Parietal lobe (tissue), 2 donors: ENCODE measurements around the genes SLC23A1 and PROB1.

GRCh38 chr5:138407837-138408460 is 30.9 kb upstream of the REEP2 start:
- RAMPAGE, long total RNA: no peak

- RAMPAGE, long total RNA: no peak
Observed at GRCh38 chr5:138423979-138424733, 14.7 kb upstream of the REEP2 start.

- RAMPAGE, long total RNA: no peak
Observed at GRCh38 chr5:138458940-138459716, 6.2 kb upstream of the EGR1 start.

- RAMPAGE, long total RNA: no peak
Observed at GRCh38 chr5:138464529-138465087, 671 bp upstream of the EGR1 start.

DNA sequence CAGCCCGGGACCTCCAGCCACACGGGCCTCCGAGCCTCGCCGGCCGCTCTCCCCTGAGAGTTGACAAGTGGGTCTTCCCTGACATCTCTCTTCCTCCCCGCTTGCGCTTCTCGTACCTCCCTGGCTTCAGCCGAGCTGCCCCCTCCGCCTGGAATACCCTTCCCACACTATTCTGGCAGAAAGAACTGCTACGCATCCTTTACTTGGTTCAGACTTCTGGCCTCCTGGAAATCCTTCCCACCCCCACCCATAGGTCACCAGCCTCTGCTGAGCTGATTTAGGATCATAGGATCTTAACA is 27.1 kb downstream of the EGR1 start:
- RAMPAGE, long total RNA: no peak

DNA sequence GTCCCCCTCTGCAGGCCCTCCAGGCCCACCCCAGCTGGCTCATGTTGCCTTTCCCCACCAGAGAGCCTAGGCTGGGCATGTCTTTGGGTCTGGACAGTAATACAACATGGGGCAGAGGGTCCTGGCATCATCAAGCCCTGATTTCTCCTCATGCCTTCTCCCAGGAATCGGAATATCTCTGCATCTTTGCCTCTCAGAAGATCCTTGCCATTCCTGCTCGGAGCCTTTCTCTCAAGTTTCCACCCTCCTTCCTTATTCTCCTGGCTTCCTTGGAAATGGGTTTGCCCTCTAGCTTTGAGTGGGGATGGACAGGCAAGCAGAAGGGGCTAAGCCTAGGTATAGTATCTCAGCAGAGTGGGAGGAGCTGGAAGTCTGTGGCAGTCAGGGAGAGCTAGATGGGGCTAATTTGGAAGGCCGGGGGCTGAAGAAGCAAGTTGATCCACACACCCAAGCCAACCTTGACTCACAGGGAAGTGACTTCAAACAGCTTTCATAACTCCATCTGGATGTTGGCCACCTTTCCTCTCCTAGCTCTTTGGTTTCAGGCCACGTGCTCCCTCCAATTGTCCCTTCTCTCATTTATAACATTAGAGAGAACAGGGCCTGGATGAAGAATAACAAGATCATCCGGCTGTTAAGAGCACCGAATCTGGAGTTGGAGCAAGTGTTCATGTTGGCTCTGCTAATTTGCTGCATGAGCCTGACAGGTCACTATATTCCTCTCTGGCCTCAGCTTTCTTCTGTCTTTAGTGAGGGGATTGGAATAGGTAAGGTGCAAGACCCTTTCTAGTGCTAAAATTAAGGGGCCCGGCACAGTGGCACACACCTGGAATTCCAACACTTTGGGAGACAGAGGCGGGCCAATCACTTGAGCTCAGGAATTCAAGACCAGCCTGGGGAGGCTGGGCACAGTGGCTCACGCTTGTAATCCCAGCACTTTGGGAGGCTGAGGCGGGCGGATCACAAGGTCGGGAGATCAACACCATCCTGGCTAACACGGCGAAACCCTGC is 36.9 kb downstream of the EGR1 start:
- RAMPAGE, long total RNA: no peak

GRCh38 chr5:138509026-138509397 is 34.0 kb downstream of the ETF1 start:
- RAMPAGE, long total RNA: no peak

- RAMPAGE, long total RNA: no peak
Observed at GRCh38 chr5:138512675-138513232, 30.3 kb downstream of the ETF1 start.

- RAMPAGE, long total RNA: no peak
Observed at GRCh38 chr5:138610476-138611253, 35.5 kb upstream of the HSPA9 start.

DNA sequence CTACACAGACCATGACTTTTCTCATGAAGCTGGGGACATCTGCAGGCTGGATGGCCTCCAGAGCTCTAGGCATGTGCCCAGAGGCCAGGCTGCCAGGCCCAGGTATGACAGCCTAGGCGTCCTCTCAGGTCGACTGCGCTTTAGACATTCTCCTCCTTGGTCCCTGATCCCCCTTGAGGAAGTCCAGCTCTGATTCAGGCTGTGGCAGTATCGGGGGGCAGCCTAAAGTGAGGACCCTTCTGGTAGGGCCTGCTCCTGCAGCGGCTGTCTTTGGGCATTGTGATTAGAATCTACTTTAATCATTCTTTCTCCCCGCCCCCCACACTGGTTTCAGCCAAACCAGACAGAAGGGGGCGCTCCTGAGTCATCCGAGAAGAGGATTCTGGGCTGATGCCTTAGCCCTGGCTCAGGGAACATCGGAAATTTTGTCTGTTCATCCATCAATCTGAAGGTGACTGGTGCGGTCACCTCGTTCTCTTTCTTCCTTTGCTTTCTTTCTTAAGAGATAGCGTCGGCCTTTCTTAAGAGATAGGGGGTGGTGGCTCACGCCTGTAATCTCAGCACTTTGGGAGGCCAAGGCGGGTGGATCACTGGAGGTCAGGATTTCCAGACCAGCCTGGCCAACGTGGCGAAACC is 66.6 kb upstream of the HSPA9 start:
- RAMPAGE, long total RNA: no peak

DNA sequence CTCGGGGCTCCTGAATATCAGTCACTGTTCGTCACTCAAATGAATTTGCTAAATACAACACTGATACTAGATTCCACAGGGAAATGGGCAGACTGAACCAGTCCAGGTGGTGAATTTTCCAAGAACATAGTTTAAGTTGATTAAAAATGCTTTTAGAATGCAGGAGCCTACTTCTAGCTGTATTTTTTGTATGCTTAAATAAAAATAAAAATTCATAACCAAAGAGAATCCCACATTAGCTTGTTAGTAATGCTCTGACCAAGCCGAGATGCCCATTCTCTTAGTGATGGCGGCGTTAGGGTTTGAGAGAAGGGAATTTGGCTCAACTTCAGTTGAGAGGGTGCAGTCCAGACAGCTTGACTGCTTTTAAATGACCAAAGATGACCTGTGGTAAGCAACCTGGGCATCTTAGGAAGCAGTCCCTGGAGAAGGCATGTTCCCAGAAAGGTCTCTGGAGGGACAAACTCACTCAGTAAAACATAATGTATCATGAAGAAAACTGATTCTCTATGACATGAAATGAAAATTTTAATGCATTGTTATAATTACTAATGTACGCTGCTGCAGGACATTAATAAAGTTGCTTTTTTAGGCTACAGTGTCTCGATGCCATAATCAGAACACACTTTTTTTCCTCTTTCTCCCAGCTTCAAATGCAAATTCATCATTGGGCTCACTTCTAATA is 59.1 kb upstream of the LRRTM2 start:
- RAMPAGE, long total RNA: no peak

DNA sequence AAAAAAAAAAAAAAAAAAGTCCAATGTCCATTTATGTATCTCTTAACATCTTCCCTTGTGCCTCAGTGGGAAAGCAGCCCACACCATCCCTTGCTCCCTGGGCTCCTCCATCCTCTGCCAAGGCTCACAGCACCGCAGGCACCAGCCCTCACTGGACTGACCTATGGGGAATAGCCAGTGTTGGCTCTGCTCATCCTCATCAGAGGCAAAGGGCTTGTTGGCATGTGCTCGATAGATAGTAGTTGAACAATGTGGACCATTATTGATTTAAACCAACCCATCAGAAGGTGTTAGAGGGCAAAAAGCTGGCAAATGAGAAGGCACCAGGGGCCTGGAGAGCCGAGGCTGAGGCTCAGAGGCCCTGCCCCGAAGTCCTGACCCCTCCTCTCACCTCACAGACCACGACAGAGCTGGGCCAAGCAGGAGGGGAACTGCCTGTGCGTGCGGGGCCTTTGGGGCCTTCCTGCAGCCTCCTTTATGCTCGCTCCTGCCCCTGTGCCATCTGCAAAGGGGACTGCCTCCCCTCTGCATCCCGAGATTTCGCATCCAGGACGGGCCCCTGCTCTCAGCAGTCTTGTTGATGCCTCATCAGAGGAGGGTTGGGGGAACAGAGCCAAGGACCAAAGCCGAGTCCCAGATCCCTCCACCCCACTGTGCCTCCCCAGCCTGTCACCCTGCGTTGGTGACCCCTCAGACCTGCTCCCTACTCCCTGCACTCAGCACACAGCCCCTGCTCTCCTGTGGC is 62.1 kb upstream of the LRRTM2 start:
- RAMPAGE, long total RNA: no peak

GRCh38 chr5:139182065-139182425 is 16.1 kb downstream of the SIL1 start:
- RAMPAGE, long total RNA: no peak

DNA sequence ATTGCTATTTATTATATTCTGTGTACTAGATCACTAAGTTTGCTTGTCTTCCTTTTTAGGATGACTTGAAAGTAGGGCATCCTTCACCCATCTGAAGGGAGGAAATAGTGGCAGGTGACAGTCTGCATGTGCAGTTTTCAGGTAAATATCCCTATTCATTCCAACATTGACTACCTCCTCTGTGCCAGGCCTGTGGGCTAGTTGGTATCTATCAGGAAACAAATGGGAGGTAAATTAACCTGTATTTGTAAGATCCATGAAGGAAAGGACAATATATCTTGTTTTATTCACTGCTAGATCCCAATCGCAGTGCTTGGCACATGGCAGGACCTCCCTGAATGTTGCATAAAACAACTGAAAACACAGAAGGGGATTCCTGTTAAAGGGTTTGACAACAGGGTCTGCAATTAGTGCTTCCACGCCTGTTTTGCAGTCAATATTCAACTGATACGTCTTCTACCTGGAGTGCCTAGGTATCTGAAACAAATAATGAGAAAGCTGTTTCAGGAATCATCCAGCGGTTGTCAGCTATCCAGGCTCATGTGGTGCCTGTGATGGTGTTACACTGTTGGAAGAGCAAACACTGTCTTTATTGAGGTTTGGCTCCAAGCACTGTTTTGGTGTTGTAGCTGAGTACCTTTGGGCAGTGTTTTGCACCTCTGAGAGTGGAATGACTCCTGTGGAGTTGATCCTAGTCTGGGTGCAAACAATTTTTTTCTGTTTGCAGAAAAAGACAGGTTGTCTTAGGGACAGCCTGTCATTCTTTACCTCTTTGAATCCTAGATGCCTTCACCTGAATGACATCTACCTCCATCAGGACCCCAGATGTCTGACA is 15.1 kb upstream of the MATR3 start:
- RAMPAGE, long total RNA: no peak

GRCh38 chr5:139306937-139308456 is 14.0 kb downstream of the MATR3 start:
- RAMPAGE, long total RNA: no peak

DNA sequence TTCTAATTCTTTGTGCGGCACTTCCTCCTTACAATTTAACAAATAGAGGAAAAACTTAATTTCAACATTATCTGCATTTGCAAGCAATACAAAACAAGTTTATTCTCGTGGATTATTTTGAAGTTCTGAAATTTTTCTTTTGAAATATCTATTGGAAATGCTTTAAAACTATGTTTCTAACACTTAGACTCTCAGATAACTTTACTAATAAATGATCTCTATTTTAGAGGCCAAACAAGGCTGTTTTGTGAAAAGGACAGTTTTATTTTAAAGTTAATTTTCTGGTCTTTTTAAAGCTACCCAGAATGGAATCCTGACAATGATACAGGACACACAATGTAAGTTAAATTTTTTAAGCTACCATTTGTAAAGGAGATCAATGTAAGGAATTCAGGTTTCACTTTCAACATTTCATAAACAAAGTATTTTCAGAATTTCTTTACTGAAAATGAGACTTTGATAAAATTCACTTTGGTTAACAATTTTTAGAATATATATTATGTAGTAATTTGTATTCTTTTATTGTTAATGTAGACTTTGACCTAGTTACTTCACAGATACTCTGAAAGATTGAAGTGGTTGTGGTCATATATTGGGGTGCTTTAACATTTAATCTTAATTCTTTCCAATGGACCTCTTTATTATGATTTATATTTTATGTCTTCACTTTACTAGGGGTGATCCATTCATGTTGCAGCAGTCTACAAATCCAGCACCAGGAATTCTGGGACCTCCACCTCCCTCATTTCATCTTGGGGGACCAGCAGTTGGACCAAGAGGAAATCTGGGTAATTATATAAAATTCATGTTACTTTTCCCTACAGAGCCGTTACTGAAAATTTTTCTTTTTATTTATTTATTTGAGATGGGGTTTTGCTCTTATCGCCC is 22.1 kb downstream of the MATR3 start:
- RAMPAGE, long total RNA: no peak

GRCh38 chr5:139383215-139383690 is at the start of gene SLC23A1:
SLC23A1 (minus strand) TSS chr5:139383297.
- RAMPAGE, long total RNA: no peak

DNA sequence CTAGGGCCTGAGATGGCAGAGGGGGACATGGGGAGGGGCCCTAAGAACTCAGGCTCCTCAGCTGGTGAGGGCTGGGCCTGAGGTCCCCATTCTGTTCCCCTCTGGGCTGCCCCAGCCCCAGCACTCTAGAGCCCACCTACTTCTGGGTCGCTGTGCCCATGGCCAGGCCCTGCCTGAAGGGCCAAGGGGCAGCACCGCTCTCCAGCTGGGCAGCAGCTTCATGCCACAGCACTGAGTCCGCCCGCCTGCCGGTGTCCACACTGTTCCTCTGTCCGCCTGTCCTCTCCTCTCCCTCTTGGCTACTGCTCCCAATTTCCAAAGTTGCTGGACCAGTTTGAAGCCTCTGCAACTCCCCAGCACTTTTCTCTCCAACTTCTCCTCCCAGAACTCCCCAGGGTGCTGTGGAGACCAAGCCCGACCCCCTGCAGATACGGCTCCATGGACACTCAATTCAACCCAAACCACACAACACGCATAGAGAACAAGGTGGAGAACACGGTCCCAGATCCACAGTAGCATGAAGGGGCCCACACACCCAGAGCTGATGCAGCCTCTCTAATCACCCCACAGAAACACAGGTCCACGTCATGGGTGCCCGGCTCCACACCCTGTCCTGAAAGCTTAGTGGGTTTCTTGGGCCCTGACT is 1.2 kb upstream of the SLC23A1 start:
- RAMPAGE, long total RNA: no peak

GRCh38 chr5:139391291-139392118 is 1.8 kb upstream of the MZB1 start:
- RAMPAGE, long total RNA: no peak

DNA sequence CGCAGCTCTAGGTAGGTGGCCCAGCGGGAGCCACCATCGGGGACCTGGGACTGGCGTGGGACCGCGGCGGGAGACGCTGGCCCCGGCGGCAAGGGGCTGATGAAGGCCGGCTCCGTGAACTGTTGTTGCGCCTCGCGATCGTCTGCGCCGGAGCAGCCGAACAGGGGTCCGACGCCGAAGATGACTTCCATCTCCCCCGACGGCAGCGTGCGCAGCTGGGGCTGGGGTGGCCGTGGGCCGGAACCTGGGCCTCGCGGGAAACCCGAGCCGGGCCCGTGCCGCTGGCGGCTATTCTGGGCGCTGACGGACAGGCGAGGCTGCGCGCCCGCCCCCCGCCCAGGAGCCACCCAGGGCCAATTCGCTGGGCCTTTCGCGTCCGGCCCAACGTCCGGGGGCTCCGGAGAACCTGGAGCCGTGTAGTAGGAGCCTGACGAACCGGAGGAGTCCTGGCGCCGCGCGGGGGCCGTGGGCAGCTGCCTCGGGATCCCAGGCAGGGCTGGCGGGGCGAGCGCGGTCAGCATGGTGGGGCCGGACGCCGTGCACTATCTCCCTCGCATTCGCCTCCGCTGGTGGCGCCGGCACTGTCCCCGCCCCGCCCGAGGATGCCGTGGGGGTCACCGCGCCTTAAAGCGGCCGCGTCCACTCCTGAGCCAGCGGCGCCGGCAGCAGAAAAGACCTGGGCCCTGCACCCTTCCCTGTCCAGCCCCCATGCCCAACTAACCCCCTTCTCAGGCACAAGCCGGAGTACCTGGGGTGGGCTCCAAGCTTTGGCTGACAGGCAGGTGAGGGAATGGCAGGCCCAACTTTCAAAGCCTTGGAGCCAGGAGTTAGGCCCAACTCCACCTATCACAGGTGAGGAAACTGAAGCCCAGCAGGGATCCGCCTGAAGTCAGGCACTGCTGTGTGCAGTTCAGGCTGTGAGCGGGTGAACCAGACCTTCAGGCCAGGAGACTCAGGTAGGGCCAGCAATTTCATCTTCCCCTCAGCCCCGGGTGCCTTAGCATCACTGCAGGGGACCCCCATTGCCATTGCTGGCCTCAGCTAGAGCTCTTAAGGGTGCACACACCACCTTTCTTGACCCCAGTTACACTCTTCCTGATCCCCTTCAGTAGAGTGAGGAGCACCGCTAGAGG is at the start of gene PROB1:
Gene PROB1, minus strand, starts transcription at position 544 of the 1,133 bp plus-strand sequence.
- RAMPAGE, long total RNA: no peak